OCI-LY7 (cell line): ENCODE measurements around a stretch of chr5.

DNA sequence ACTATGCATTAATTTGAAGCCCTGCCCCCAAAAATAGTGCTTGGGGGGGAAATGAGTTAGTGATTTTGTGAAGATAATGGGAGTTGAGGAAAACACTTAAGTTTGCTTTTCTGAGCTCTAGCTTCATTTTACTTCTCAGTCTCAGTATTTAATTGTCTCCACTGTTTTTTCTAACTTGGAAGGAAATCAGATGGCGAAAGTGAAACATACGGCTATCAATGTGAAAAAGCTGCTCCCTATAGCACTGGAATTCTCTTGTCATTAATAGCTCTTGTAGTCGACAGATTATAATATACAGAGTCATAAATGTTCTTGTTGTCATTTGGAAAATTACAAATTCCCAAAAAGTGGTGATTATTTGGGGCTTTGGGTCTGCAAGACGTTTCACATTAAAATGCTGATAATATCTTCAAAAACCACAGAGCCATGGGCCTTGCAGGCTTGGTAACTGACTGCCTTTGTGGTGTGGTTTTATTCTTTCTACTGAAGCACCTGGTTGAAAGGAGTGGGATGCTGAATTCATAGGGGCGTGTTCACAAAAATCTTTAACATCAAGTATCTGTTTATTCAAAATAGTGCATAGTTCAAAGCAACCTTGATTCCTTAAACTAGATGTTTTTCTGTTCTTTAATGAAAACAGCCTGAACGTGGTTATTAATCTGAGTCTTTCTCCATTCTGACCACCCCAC, 40.1 kb downstream of the PIK3R1 start:
- PRO-cap, result no peak
- RAMPAGE, long total RNA, result no peak

DNA sequence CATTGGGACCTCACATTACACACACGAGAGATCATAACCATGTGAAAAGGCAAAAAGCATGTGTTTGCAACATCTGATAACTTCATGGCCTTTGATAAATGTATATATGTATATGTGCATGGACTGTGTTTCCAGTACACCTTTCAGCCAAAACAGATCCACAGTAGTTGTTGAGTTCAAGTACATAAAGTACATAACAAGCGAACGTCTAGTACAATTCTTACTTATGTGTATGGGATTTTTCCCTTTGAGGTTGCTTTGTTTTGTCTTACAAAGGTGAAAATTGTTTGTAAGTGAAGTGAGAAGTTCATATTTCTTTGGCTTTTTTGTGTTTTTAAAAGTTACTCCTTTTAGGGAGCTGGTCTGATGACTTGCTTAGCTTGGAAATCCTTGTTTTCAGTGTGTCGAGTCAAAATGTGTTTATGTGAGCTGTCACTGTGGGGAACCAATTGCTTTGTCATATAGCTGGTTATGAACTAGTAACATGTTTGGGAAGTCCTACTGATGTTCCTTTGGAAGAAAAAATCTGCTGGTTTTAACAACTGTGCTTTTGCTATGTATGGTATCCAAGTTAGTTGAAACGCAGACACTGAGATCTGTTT, 85.1 kb downstream of the PIK3R1 start:
- PRO-cap, result no peak
- RAMPAGE, long total RNA, result no peak

DNA sequence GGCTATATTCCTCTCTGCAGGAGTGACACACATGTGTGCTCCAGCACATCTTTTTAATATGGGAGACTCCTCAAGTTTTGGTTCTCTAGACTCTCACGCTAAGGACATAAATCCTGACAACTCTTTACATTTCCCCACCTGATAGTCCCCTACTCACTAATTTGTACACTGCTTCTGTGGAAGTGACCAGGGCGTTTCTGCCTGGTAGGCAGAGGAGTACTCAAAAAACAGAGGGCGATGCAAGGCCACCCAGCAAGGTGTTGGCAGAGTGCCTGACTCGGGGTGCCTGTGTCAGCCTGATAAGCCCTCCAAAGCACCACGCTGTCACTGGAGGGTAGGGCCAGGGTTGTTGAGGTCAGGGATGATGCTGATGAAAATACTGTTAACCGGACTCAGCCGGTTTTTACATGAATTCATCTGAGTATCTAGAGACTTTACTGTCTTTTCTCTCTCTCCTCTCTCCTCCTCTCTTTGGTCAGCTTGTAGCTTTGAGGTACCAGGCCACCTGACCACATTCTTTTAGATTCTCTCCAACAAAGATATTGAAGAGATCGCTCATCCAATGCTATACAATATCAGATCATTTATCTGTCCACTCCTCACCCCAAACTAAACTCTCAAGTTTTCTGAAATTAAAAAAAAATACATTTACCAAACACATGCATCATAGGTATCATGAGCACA, 205.1 kb downstream of the PIK3R1 start:
- PRO-cap, result no peak
- RAMPAGE, long total RNA, result no peak

DNA sequence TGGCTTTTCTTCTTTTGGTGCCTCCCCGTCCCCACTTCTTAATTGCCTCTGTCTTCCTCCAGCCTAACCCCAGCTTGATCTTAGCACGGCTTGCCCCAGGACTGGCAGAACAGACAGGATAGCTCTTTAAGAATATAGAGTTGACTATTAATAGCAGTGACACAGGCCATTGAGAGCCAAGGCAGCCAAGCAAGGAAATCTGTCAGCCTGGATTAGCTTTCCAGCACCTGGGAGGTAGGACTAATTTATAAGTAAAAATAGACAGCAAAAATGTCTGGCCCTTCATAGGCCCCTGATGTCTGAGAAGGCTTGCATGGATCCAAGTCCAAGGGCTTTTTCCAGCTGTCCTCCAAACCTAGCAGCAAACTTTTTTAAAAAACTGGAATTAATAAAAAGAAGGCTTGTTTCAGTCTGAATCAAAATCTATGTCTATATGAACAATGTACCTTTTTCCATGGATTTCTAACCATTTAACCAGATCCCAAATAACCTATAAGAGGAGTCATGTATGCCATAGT, 384.5 kb upstream of the SLC30A5 start:
- PRO-cap, result no peak
- RAMPAGE, long total RNA, result no peak

- PRO-cap, result no peak
- RAMPAGE, long total RNA, result no peak
Observed at GRCh38 chr5:68744135-68744549, 349.7 kb upstream of the SLC30A5 start.

DNA sequence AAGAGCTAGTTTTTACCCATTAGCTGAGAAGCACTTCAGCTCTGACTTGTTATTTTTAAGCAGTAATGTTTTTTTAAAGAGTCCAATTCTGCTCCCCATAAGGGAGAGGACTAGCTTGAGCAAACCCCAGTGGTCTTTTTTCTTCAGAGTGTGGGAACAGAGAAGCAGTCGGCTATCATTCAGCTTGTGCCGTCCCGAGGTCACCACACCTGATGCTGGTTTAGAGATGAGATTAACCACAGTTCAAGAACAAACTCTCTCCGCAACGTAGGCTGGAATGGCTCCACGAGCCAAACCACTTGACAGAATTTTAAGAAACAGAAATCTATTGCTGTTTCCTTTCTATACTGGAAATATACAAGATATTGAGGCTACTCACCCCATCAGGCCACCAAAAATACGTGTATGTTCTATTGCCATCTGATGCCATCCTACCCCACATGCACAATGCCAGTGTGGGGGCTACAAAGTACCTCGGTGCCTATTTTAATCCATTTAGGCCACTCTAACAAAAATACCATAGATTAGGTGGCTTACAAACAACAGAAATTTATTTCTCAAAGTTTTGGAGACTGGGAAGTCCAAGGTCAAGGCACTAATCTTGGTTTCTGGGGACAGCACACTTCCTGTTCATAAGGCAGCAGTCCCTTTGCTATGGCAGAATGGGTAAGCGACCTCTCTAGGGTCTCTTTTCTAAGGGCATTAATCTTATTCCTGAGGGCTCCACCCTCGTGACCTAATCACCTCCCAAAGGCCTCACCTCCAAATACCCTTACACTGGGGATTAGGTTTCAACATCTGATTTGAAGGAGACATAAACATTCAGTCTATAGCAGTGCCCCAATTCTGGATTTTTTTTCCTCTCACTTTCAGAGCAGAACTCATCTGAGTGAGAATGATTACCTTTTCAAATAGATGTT, 349.0 kb upstream of the SLC30A5 start:
- PRO-cap, result no peak
- RAMPAGE, long total RNA, result no peak

- PRO-cap, result no peak
- RAMPAGE, long total RNA, result no peak
Observed at GRCh38 chr5:69492927-69493147, 247 bp downstream of the OCLN start.

- PRO-cap, result no peak
- RAMPAGE, long total RNA, result no peak
Observed at GRCh38 chr5:69495574-69495880, 2.9 kb downstream of the OCLN start.

DNA sequence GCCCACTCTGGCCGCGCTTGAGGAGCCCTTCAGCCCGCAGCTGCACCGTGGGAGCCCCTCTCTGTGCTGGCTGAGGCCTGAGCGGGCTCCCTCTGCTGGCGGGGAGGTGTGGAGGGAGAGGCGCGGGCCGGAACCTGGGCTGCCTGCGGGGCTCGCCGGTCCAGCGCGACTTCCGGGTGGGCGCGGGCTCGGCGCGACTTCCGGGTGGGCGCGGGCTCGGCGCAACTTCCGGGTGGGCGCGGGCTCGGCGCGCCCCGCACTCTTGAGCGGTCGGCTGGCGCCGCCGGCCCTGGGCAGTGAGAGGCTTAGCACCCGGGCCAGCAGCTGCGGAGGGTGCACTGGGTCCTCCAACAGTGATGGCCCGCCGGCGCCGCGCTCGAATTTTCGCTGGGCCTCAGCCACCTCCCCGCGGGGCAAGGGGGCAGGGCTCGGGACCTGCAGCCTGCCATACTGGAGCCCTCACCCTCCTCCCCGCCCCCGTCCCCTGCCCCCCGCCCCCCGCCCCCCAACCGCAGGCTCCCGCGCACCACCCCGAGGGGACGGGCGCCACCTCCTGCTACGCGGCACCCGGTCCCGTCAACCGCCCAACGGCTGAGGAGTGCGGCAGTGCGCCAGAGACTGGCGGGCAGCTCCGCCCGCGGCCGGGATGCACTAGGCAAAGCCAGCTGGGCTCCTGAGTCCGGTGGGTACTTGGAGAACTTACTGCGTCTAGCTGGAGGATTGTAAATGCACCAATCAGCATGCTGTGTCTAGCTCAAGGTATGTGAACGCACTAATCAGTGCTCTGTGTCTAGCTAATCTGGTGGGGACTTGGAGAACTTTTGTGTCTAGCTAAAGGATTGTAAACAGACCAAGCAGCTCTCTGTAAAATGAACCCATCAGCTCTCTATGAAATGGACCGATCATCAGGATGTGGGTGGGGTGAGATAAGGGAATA, 351.7 kb downstream of the SMN2 start:
- PRO-cap, result unidirectional peak, plus-strand start at position 224 of the sequence; bidirectional peak, plus-strand start at position 606 of the sequence, minus-strand start at position 469 of the sequence
- RAMPAGE, long total RNA, result no peak

- PRO-cap, result no peak
- RAMPAGE, long total RNA, result no peak
Observed at GRCh38 chr5:71510277-71511328, 55.2 kb downstream of the BDP1 start.

DNA sequence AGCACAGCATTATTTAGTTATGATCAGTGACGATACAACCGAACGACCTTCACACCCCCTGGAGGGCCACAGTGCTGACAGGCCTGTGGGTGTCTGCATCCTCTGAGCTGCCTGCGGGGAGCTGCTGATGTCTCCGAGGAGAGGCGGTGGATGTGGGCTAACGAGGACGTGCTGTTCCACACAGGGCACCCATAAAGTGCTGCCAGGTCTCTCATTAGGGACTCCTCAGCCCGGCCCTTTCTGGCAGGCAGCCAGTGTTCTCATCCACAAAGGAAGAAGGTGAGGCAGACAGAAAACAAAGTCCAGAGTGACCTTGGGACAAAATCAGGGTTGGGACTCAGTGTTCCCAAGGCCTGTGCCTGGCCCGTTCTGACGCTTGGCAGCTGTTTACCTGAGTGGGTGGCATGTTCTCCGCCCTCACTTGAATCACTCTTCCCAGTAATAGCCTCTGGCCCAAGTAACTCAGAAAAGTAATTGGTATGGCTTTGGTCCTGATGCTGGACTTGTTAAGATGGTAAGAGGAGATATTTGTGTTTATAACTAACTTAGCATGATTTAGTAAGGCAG, 29.3 kb downstream of the CARTPT start:
- PRO-cap, result no peak
- RAMPAGE, long total RNA, result no peak

DNA sequence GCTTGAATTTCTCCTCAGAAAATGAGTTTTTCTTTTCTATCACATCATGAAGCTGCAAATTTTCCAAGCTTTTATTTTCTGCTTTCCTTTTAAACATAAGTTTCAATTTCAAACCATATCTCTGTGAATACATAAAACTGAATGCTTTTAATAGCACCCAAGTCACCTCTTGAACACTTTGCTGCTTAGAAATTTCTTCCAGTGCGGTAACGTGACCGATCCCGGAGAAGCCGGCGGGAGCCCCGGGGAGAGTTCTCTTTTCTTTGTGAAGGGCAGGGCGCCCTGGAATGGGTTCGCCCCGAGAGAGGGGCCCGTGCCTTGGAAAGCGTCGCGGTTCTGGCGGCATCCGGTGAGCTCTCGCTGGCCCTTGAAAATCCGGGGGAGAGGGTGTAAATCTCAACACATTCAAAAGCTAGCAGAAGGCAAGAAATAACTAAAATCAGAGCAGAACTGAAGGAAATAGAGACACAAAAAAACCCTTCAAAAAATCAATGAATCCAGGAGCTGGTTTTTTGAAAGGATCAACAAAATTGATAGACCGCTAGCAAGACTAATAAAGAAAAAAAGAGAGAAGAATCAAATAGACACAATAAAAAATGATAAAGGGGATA, 131.7 kb downstream of the CARTPT start:
- PRO-cap, result no peak
- RAMPAGE, long total RNA, result no peak

- PRO-cap, result no peak
- RAMPAGE, long total RNA, result no peak
Observed at GRCh38 chr5:72166370-72167214, 59.3 kb downstream of the MAP1B start.

GRCh38 chr5:72230314-72231135, 89.5 kb downstream of the MRPS27 start:
- PRO-cap, result no peak
- RAMPAGE, long total RNA, result no peak

DNA sequence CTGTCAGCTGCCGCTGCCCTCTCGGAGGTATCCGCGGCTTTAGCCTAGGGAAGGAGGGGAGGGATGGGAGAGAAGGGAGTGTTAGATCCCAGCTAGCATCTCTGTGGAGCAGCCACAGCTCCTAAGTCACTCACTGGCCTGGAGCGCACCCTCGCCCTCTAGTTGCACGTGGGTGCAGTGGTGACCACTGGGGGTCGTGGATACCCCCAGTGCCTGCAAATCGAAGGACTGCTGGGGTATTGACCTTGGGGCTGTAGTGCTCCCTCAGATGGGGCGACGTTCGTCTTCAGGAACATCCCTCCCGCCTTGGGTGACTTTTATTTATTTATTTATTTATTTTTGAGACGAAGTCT, 286 bp downstream of the PTCD2 start:
- PRO-cap, result bidirectional peak, plus-strand start at position 184 of the sequence, minus-strand start at position 160 of the sequence
- RAMPAGE, long total RNA, result no peak

- PRO-cap, result no peak
- RAMPAGE, long total RNA, result no peak
Observed at GRCh38 chr5:72599378-72600006, 92.3 kb upstream of the ZNF366 start.

DNA sequence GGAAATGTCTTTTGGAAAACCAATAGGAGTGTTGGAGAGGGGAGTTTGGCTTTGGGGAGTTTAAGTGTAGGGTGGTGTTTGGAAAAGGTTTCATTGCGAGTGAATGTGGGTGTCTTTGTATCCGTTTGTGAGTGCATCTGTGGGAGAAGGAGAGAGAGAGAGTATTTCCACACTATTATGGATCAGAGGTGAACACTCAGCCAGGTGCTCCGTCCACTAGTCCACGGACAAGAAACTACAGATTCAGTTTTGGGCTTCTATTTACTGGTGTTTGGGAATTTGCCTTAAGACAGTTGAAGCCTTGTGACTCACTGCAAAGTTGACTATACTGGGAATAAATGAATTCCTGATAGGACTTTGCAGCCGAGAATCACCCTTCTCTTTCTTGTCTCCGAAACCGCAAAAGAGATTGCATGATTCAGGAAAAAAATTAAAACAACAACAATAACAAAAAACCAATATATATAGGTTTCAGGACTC, 626 bp downstream of the TMEM171 start:
- PRO-cap, result no peak
- RAMPAGE, long total RNA, result no peak

DNA sequence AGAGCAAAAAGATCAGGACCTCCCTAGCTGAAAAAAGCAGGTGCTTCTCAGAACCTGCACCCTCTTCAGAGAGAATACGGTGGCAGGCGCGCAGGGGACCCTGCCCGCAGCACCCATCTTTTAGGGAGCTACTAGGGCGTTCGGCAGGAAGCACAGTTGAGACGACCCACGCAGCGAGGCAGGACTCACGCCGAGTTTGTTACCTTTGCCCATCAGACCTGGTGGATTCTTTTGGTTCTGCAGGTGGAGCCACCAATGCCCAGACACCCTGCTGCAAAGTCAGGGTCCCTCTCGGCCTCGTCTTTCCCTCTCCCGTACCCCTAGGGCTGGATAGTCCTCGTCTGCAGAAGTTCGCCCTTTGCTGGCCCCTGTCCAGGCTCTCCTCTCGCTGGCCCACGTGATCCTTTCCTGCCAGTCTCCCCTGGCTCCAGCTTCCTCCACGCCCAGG, 28.6 kb downstream of the TMEM174 start:
- PRO-cap, result no peak
- RAMPAGE, long total RNA, result no peak

- PRO-cap, result no peak
- RAMPAGE, long total RNA, result no peak
Observed at GRCh38 chr5:73281351-73281818, 108.4 kb downstream of the TMEM174 start.

DNA sequence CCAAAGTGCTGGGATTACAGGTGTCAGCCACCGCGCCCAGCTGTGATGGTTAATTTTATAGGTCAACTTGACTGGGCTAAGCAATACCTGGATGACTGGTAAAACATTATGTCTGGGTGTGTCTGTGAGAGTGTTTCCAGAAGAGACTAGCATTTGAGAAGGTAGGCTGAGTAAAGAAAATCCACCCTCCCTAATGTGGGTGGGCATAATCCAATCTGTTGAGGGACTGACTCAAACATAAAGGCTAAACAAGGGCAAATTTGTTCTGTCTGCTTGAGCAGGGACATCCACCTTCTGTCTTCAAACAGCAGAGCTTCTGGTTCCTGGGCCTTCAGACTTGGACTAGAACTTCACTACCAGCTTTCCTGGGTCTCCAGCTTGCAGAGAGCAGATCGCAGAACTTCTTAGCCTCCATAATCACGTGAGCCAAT, 113.2 kb downstream of the TMEM174 start:
- PRO-cap, result no peak
- RAMPAGE, long total RNA, result no peak